AG08470 (cell line): ENCODE measurements around a stretch of chr13.

- RRBS = 48% methylated on average over 3 of the region's 13 CpGs
Measured at GRCh38 chr13:28496182-28496694, 1.3 kb upstream of the FLT1 start.

GRCh38 chr13:28503077-28503597, 8.2 kb upstream of the FLT1 start:
- RRBS = no CpG with 5 or more reads among the region's 4 CpGs

DNA sequence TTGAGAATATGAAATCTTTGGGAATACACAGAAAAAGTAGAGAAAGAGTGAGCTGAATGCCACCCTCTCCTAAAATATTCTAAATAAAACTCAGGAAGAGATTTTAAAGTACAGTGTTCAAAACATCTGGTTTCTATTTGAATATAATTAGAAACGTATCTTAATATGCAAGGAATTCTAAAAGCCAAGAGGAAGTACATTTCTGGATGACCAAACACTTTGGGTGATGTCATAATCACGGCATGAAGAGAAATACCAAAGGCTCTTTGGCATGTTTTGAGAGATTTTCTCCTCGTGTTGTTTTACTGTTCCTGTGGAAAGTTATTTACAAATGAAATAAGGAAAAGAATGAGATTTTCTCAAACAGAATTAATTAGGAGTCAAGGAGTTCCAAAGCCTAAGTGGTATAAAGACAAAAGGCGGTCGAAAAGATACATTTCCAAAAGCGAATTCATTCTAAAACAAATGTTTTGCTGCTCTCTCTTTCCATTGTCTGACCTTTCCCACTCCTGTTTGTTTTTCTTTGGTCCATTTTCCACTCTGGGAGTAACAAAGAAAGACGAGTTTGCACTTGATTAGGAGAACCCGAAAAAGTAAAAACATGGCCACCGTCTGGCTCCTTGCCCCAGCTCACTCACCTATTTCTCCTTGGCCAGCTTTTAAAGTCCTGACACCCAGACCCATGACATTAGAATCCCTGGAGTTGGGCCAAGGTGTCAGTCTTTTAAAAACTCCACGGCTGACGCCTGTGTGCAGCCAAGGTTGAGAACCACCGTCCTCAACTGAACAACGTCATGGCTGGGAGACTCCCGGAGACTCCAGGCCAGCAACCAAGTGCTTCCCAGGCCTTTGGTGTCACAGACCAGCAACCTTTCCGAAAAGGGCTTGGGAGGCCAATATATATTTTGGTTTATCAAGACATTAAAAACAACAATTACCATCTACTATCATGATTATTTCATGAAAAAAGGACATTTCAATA, 63.5 kb upstream of the FLT1 start:
- RRBS = no CpG with 5 or more reads among the region's 15 CpGs

- RRBS = no CpG with 5 or more reads among the region's 5 CpGs
Measured at GRCh38 chr13:28679890-28680662, 21.1 kb downstream of the POMP start.

DNA sequence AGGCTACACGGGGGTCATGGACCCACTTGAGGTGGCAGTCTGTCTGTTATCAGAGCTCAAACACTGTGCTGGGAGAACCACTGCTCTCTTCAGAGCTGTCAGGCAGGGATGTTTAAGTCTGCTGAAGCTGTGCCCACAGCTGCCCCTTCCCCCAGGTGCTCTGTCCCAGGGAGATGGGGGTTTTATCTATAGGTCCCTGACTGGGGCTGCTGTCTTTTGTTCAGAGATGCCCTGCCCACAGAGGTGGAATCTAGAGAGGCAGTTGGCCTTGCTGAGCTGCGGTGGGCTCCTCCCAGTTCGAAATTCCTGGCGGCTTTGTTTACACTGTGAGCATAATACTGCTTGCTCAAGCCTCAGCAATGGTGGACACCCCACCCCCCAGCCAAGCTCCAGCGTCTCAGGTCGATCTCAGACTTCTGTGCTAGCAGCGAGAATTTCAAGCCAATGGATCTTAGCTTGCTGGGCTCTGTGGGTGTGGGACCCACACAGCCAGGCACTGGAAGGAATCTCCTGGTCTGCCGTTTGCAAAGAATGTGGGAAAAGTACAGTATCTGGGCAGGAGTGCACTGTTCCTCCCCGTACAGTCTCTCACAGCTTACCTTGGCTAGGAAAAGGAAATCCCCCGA, 25.1 kb downstream of the SLC46A3 start:
- RRBS = no CpG with 5 or more reads among the region's 10 CpGs

- RRBS = no CpG with 5 or more reads among the region's 13 CpGs
Measured at GRCh38 chr13:28716118-28716962, 2.4 kb downstream of the SLC46A3 start.

- RRBS = no CpG with 5 or more reads among the region's 7 CpGs
Measured at GRCh38 chr13:28954524-28955149, 134.5 kb downstream of the MTUS2 start.

- RRBS = no CpG with 5 or more reads among the region's 3 CpGs
Measured at GRCh38 chr13:28983521-28983987, 163.4 kb downstream of the MTUS2 start.

GRCh38 chr13:29535741-29536309, 59.7 kb downstream of the SLC7A1 start:
- RRBS = no CpG with 5 or more reads among the region's 19 CpGs

DNA sequence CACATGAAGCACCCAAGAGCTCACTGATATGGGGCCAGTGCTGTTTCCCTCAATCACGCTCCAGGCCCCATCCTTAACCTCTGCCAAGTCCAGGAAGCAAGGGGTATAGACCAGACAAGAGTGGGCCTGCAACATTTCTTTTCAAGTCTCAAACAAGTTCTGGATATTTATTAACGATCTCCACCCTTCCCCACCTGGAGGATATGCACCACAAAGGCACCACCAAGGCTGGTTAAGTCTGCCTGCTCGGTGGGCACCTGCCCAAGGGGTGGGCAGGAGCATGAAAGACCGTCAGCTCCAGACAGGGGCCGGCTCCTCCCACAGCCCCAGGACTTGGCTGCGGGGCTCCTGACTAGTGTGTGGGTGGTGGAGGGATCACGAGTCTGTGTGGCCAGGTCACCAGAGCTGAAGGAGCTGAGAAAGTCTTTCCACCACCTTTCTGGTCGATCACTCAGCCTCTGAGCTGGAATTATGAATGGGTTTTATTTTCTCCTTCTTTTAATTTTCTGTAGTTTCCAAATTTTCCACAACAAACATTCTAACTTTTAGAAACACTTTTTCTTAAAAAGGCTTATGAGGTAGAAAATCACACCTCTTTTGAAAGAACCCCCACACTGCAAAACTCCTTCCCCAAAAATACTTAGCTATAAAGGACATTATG, 7.8 kb downstream of the SLC7A1 start:
- RRBS = no CpG with 5 or more reads among the region's 8 CpGs

GRCh38 chr13:29743010-29743577, 107.3 kb downstream of the UBL3 start:
- RRBS = no CpG with 5 or more reads among the region's 14 CpGs

- RRBS = no CpG with 5 or more reads among the region's 10 CpGs
Measured at GRCh38 chr13:29758491-29759259, 91.7 kb downstream of the UBL3 start.

- RRBS = no CpG with 5 or more reads among the region's 4 CpGs
Measured at GRCh38 chr13:29810365-29811063, 39.9 kb downstream of the UBL3 start.

- RRBS = no CpG with 5 or more reads among the region's 5 CpGs
Measured at GRCh38 chr13:29850724-29850781, 136 bp upstream of the UBL3 start.

DNA sequence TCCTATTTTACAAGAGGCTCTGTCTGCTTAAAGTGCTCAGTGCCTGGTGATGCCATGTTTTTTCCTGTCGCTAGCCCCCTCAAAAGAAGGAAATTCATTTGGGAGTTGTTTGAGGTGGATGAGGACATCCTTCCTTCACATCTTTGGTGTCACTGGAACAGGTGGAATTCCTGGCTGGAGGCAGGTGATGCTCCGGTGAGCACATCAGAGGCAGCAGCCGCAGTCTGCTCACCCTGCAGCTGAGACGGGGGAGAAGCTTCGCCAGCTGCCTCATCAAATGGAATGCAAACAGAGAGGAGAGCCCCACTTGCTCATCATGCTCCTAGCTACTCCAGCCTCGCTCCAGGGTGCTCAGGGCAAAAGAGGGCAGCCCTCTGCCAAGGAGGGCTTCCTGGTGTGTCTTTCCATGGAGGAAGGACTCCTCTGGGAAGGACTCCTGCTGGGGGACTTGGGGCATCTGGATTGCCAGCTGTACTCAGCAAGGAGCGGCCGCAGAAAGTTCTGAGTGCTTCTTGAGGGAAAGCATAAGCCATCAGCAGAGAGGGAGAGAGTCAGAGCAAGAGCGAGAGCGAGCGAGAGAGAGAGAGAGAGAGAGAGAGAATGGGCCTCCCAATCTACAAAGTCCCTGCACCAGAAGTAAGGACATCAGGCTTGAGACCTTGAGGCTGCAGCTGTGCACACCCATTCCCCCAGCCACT, 74.2 kb upstream of the UBL3 start:
- RRBS = no CpG with 5 or more reads among the region's 11 CpGs

DNA sequence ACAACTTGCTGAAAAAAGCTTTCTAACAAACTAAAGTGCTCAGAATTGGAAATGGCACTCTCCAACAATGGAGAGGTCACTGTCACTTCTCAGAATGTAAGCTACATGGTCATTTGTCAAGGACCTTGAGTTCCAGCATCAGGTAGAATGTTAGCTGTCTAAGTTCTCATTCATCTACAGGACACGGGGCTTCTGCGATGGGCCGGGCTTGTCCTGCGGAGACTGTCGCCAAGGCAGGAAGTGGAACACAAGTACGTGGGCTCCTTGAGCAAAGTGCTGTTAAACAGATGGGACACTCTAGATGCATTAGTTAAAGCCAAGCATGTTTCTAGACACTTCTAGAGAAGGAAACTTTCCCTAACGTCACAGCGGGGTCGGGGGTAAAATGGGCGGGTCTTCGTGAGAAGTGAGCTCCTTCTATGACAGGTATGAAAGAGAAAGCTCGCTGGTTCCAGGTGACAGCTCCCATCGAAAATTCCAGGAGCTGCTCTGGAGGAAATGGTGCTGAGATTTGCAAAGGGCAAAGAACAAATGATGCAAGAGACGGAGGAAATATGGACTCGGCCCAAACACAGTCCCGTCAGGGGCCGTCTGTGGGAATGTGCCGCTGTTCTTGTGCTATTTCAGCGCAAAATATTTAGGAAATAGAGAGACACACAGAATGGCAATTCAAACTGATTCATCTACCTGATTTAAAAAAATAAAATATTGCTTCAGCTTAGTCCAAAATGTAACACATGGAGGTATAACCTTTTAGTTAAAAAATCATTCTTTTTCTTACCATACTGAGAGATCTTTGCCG, 104.1 kb upstream of the UBL3 start:
- RRBS = no CpG with 5 or more reads among the region's 20 CpGs

DNA sequence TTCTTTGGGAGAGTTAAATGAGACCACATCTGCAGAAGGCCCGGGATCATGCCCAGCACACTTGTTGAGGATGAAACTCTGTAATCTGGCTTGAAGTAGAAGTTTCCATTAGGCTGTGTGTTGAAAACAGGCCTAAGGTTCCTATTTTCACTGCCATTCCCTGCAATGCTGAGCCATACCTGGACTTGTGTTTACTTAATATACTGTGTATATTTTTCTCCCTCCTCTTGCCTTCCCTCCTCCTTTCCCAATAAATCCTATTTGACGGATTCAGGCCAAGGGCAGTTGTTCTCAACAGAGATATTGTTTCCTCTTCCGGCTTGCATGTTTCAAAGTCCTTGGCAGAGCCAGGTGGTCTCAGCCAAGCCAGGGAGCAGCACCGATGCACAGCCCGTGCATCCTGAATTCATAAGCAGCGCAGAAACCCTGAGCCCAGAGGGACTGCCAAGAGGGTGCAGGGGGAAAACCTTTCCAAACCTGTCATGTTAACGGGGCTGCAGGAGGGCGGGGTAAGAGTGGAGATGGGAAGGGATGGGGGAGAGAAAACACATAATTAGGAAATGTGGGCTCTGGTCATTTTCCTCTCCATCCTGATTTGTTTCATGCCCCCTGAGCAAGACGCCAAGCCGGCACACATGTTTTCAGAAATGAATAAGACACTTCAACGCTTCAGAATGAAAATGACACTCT, 149.1 kb upstream of the UBL3 start:
- RRBS = no CpG with 5 or more reads among the region's 11 CpGs

GRCh38 chr13:30049748-30050077, 199.3 kb upstream of the UBL3 start:
- RRBS = no CpG with 5 or more reads among the region's 5 CpGs

DNA sequence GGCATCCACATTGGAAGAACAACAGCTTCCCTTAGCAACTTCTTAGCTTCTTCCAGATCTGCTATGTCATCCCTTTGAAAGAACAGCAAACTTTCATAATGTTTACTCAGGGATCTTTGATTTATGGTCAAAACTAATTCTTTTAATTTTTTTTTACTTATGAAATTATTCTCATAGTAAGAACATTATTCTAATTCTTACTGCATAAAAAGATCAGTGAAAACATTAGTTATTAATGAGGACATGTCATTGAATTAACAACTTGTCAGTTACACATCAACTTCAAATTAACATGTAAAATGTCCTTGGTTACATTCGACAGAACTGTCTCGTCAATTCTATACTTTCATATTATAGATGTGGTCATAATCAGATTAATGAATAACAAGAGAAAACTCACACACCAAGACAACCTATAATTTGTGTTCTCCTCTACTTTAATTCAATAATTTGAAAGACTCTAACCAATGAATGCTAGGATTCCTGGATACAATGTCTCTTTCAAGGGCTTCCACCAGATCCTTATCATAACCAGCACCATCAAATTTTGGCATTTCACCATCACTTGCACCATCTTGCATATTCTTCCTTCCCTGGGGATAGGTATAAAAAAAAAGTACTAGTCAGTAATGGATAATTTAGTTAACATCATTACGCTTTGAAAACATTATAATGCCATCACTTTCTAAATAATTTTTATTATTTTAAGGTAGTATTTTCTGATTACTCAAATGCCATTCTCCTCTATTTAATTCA, 66.7 kb downstream of the KATNAL1 start:
- RRBS = no CpG with 5 or more reads among the region's 3 CpGs

GRCh38 chr13:30313238-30313688, 5.9 kb upstream of the KATNAL1 start:
- RRBS = no CpG with 5 or more reads among the region's 3 CpGs